Endodermal cell (in vitro differentiated cells): ENCODE data around the genes ERO1B and EDARADD.

- PRO-cap = no peak
Measured at GRCh38 chr1:234845639-234845838, 235.6 kb upstream of the IRF2BP2 start.

GRCh38 chr1:234979273-234979918, 149.2 kb downstream of the TOMM20 start:
- PRO-cap = no peak

DNA sequence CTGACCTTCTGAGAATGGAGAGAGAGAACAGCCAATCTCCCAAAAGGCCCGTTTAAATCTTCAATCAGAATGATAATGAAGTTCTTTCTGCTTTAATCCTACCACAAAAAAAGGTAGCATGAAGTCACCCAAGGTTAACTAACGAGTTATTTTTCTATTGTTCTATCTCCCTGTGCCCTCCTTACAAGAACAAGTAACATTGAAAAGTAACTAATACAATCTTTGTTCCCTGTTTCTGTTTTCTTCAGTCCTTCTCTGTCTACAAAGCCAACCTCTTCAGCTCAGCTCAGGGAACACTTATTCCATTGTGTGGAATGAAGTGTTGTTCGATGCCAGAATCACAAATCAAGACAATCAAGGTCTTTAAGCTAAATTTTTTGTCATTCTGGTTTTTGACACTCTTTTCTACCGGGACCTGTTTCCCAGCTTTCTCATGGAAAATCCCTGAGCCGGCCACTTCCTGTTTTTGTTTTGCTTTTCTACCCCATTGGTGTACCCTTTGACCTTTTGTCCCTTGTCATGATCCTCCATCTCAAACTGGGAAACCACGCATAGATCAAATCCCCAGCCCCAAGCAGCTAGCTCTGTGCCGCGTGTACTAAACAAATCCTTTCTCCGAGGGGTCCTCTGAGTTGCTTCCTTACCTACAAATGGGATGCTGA, 141.9 kb downstream of the TOMM20 start:
- PRO-cap = no peak

DNA sequence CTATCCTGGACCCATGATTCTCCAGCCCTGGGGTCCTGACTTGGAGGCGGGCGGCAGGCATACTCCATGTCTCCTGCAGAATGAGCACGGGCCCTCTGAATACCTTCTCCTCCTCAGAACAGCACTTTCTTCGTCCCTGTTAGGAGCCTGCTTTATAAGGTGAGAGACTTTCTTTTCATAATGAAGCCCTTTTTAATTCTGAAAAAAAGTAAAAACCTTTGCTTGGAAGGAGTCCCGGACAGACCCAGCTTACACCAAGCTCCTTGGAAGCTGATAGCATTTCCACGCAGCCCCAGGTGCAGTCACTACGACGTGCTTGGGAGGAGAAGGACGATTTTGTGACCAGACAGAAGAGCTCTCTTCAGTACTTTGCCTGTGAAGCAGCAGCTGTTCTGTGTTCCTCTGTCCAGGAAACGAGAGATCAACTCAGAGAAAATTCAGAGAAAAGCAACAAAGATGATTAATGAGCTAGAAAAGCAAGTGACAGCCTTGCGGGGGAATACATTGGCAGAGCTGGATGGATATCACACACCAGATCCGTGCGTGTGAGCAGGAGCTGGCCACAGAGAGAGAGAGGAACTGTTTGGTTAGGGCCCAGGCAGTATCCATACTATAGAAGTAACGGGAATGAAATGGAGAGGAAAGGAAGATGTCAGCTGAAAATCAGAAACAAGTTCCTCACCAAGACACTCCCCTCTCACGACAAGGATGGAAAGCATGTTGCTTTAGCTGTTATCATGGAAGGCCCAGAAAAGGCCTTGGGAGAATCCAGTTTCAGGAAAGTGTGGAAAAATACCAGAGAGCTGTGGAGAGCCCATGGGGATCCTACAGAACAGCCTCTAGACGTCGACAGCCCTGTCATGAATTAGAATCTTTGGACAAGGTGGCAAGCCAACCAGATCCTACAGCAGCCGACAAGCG, 106.3 kb downstream of the TOMM20 start:
- PRO-cap = no peak

DNA sequence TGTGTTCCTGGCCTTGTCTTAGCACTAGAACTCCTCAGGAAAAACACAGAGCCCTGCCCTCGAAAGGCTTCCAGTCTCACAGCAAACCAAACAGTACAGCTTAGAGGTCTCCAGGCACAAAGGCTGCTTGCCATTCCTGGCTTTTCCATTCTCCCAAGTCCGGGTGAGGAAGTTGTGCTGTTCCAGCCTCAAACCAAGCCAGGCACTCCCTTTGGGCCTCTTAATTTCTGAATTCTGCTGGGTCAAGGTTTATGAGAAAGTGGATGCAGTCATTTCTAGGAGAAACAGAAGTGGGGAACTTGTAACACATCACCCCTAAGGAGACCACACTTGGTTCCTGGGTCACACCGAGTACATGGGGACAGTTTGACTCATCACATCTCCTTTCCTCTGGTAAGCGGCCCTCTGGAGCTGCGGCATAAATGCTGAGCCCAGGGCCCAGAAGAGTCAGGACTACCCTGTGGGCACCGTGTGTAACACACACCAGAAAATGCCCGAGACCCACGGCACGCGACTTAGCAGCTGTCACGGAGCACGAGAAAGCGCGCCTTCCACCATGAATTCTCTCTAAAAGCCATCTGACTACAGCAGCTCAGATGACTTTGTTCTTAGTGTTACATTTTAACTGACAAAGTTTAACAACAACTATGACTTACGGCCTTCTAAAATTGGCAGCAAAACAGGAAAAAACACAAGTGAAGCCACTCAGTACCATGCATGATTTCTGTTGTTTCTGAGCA, 51.1 kb downstream of the TOMM20 start:
- PRO-cap = no peak

- PRO-cap = no peak
Measured at GRCh38 chr1:235219644-235220199, 58.7 kb upstream of the RBM34 start.

DNA sequence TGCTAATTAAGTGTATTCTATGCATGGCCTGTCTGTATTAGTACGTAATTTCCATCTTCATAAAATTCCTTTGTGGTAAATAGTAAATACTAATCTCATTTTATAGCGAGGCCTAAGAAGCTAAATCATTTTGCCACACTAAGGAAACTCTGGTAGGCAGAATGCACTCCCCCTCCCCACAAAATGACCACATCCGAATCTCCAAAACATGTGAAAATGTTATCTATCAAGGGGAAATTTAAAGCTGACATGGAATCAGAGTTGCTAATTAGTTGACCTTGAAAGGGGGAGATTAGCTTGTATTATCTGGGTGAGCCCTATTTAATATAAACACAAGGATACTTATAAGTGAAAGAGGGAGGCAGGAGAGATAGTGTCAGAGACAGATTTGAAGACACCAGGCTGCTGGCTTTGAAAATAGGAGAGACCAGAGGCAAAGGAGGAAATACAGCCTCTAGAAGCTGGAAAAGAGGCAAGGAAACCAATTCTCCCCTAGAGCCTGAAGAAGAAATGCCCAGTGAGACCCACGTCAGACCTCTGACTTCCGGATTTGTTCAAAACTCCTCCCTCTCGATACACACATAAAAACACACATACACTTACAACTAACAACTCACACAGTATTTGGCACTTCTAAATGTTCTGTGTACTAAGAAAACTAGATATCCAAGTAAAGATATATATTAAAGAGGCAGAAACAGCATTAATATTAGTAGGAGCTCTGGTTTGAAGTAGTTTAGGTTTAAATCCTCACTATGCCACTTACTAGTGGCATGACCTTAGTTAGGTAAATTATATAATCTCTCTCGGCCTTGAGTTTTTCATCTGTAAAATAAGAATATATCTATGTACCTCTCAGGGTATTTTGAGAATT, 23.0 kb downstream of the ARID4B start:
- PRO-cap = no peak

DNA sequence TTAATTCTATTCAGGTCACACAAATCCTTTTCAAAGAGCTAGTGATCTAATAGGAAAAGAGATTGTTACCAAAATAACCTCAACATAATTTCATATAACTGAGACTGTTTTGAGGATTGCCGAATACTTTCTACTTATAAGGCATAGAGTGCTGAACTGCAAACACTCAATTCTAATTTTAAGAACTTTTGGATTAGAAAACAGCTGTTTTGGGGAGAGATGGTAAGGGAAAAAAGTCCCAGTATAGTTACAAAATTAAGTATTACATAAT, 1.3 kb downstream of the B3GALNT2 start:
- PRO-cap = no peak

DNA sequence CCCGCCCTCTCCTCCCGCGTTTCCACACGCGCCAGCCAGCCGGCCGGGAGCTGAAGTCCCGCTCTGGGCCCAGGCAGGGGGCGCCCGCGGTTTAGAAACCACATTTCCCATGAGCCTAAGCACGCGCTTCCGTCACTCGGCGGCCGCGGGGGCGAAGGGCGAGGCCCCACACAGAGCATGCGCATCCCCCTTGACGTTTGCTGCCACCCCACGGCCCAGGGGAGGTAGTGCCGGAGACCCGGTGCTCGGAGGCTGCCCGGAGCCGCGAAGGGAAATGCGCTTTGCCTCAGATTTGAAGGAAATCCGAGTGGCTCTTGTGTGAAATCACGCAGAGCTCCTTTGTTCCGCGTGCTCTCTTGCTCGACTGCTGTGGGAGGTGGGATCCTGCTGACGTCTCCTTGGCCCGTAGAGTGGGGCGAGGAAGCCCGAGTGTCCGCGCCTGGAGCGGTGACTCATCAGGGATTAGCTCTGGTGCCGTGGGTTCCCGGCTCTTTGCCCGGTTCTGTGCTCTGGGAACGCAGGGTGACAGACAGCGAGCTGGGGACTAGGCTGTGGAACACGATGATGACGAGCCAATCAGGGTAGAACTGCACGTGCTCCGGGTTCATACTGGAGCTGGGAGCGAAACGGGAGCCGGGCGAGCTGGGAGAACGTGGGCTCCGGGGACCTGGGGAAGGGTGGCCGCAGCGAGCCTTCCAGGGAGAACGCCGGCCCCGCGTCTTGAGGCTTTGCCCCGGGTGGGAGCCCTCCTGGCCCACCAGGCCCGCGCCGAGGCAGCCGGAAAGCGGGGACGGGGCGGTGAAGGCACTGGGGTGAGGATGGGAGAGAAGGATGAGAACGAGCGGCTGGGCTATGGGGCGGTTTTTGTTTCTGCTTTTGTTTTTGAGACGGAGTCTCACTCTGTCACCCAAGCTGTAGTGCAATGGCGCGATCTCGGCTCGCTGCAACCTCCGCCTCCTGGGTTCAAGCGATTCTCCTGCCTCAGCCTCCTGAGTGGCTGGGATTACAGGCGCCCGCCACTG, 581 bp upstream of the B3GALNT2 start:
- PRO-cap = bidirectional peak, plus-strand start at position 223 of the sequence, minus-strand start outside the sequence; bidirectional peak, plus-strand start at position 653 of the sequence, minus-strand start at position 504 of the sequence; bidirectional peak, plus-strand start at position 898 of the sequence, minus-strand start at position 839 of the sequence; unidirectional peak, minus-strand start at position 978 of the sequence

DNA sequence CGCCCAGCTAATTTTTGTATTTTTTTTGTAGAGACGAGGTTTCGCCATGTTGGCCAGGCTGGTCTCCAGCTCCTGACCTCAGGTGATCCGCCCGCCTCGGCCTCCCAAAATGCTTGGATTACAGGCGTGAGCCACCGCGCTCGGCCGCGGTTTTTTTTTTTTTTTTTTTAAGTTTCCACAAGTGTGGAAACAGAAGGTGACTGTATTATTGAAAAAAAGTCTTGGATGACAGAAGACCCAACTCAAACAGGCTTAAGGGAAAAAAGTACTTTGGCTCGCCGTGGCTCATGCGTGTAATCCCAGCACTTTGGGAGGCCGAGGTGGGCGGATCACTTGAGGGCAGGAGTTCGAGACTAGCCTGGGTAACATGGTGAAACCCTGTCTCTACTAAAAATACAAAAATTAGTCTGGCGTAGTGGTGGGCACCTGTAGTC, 1.3 kb upstream of the B3GALNT2 start:
- PRO-cap = unidirectional peak, minus-strand start at position 115 of the sequence

GRCh38 chr1:236041743-236042479, 23.0 kb downstream of the NID1 start:
- PRO-cap = no peak

- PRO-cap = no peak
Measured at GRCh38 chr1:236045411-236045717, 19.5 kb downstream of the NID1 start.

- PRO-cap = no peak
Measured at GRCh38 chr1:236067727-236068423, 3.0 kb upstream of the NID1 start.

GRCh38 chr1:236281835-236282911, at the start of gene ERO1B:
ERO1B (minus strand) TSS chr1:236281958.
- PRO-cap = bidirectional peak, plus-strand start at chr1:236282298, minus-strand start at chr1:236281958

DNA sequence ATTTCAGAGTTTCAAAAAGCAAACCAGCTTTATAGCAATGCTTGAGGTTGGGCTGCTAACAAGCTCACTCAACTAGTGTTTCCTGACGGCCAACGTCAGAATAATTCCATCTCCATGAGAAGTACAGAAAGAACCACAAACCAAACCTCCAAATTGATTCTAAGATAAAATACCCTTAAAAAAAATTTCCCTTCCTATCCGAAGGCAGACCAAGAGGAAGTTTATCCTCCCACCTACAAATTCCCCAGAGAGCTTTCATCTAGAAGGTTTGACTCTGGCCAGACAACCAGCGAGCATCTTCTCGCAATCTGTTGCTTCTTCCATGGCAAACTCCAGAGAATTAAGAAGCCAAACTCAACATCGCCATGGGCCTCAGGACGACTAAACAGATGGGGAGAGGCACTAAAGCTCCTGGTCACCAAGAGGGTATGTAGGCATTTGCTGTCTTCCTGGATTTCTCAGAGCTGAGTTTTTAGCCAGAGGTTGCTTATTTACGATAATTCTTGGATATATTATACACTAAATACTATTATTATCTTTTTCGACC, at the start of gene EDARADD:
EDARADD (plus strand) TSS at position 207 of the 547 bp plus-strand sequence.
- PRO-cap = no peak

DNA sequence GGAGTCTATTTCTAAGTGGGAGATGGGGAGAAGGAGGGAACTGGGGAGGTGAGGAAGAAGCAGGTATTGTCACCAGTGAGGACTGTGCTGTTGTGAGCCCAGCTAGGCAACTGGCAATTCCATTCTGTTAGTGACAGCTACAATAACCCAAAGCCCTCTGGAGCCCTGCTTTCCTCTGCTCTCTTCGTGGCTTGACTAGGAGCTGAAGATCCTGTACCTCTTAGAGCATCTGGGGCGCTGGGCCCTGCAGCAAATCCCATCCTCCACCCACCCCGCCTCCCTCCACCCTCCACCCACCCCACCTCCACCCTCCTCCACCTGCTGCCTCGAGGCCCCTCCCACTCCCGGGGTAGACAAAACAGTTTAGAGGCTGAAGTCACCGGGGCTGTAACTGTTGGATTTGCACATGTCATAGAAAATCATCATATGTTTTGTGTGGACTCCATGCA, 28.5 kb upstream of the LGALS8 start:
- PRO-cap = no peak

- PRO-cap = no peak
Measured at GRCh38 chr1:236693509-236694072, 7.3 kb downstream of the ACTN2 start.

- PRO-cap = no peak
Measured at GRCh38 chr1:236699252-236699809, 13.0 kb downstream of the ACTN2 start.

DNA sequence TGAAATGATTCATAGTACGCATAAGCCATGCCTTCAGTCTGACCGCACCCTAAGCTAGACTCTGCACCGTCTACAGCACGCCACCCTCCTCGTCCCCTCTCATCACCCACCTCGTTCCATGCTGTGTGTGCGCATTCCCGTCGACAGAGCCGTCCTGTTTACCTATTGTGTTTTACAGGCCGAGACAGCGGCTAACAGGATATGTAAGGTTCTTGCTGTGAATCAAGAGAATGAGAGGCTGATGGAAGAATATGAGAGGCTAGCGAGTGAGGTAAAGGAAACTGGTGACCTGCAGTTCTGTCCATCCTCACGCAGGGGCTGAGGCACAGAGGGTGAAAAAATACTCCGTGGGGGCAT, 50.6 kb downstream of the ACTN2 start:
- PRO-cap = no peak

DNA sequence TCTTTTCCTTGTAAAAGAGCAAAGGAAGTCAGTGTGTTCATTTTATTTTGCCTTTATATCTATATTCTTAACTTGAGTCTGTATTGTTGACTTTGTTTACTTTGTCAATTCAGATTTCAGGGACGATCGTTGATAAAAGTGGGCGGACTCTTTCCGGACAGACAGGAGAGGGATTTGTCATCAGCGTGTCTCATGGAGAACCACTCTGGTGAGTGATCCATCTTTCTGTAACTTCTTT, 21.2 kb downstream of the MTR start:
- PRO-cap = no peak